OVCAR3 (cell line): ENCODE measurements around the gene GPR25.

DNA sequence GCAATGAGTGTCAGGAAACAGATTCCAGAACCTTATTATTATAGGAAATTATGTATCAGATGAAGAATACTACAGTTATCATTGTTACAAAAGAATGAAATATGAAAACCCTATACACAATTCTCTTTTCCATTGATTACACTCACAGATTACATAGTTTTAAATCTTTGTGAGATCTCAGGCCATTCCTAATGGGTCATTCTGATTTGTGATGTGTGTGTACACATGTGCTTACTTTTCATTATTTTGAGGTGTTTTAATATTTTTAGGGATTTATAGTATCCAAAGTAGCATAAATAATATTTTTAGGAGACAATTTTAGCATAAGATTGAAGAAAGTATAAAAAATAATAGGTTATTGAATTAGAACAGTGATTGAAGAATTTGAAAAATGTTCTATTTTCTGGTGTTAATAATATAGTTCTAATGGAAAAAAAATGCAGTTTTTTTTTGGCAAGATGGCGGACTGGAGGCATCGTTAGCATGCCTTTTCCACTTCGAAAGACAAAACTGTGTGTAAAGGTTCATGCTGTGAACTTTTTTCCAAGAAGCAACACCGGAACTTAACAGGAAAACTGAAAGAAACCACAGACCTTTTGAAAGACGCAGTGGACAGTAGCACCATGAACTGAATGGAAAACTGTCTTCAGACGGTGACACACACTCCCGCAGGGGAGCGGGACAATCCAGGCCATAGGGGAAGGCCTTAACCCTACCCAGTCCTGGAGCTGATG, 54.6 kb downstream of the NEK7 start:
- RRBS: no CpG with 5 or more reads among the region's 8 CpGs

- RRBS: no CpG with 5 or more reads among the region's 11 CpGs
Measured at GRCh38 chr1:198519548-198520416, 20.7 kb downstream of the ATP6V1G3 start.

DNA sequence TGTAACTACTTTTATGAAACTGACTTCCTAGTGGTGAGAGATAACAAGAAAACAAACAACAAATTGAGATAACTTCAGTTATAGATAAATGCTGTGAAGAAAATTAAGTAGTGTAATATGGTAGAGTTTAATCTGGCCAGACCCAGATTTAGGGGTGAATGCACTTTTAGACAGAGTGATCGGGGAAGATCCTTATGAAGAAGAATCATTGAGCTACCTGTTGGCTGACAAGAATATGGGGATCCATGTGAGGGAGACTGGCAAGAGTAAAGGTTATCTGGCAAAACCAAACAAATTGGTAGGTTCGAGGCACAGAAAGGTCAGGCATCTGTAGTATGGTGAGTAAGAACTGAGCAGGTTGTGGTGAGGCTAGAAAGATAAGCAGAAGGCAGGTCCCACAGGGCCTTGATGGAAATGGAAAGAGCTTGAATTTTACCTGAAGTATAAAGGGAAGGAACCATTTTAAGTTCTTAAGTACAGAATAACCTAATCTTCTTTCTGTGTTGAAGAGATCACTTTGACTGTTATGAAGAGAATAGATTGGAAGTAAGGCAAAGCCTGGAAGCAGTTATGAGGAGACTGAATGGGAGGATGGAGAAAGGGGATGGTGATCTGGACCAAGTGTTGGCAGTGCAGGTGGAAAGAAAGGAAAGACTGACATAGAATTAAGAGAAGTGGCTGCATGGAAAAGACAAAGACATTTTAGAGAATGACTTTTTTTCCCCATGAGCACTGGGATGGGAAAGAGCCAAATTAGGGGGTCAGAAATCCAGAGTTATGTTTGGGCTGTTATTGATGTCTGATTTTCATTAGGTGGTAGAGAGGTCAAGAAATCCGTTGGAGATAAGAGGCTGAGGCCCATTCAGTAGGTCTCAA, 11.2 kb downstream of the PTPRC start:
- RRBS: no CpG with 5 or more reads among the region's 3 CpGs

- RRBS: no CpG with 5 or more reads among the region's 4 CpGs
Measured at GRCh38 chr1:198665261-198665738, 26.5 kb downstream of the PTPRC start.

DNA sequence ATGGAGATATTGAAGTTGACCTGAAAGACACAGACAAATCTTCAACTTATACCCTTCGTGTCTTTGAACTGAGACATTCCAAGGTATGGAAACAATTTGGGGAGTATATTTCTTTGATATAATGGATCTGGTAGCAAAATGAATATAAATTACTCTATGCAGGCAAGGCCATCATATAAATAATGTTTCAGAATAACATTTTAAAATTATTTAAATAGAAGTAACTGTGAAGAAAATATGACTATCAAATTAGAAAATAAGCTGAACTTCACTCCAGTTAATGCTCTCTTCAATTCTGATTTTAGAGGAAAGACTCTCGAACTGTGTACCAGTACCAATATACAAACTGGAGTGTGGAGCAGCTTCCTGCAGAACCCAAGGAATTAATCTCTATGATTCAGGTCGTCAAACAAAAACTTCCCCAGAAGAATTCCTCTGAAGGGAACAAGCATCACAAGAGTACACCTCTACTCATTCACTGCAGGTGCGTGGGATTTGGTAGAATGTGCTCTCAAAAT, 113.5 kb downstream of the PTPRC start:
- RRBS: no CpG with 5 or more reads among the region's 4 CpGs

DNA sequence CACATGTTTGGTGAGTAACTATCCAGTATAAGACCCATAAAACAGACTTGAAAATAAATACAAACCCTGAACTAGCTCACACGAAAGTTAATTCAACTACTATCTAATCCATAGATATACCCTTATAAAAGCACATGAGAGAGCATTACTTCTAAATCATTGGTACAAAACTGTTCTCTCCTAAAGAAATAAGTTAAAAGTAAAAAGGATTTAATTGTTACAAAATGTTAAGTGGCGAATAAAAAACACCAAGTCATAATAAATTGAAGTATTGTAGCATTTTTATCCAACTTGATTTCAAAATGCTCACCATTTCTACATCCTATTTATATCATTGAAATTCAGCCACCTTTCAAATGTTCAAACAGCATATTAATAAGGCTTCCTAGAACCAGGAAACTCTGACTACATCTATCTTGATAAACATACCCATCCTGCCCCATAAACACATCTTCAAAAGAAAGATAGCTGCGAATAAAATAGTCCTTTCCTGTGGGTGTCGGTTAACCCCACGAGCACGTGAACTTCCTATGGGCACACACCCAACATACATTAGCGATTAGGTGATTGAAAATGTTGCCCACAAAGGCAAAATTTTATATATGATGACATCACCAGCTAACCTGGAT, 295.8 kb downstream of the PTPRC start:
- RRBS: no CpG with 5 or more reads among the region's 7 CpGs

GRCh38 chr1:198935139-198935903, 296.5 kb downstream of the PTPRC start:
- RRBS: no CpG with 5 or more reads among the region's 10 CpGs

GRCh38 chr1:200035452-200036263, 8.1 kb downstream of the NR5A2 start:
- RRBS: 78% methylated on average over 15 of the region's 48 CpGs

GRCh38 chr1:200041128-200041999, 13.9 kb downstream of the NR5A2 start:
- RRBS: no CpG with 5 or more reads among the region's 39 CpGs

DNA sequence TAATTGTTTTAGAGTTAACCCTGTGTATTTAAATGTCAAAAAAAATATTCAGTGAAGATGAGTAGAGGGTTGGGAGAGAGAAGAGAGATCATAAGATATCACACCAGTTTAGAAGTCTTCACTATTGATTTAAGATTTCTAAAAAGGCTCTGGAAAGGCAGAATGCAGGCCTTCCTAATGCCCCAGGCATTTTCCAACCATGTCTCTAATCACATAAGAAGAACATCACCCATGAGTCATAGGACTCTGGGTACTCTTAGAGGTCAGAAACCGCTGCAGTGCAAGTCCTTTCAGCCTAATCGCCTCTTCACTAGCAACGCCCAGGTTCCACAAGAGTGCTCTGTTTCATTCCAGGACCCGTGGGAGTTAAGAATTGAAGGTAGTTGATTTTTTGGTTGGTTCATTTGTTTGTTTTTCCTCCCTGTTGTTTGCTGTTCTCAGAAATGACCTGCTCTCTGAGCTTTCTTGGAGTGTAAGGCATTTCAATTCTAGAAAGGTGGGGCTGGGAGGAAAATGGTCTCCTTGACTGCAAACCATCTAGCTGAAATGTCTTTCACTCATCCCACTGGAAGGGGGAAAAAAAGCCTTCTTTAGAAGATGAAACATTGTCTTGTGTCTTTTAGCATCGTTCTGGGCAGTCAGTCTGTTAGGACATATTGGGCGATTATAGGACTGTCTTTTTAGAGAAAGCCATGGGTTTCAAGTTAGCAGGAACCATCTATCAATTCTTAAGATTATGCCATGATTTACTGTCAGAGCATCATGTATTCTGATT, 123.3 kb downstream of the NR5A2 start:
- RRBS: no CpG with 5 or more reads among the region's 6 CpGs

- RRBS: no CpG with 5 or more reads among the region's 5 CpGs
Measured at GRCh38 chr1:200184048-200184598, 156.6 kb downstream of the NR5A2 start.

- RRBS: no CpG with 5 or more reads among the region's 2 CpGs
Measured at GRCh38 chr1:200364020-200364926, 45.6 kb downstream of the ZNF281 start.

- RRBS: no CpG with 5 or more reads among the region's 2 CpGs
Measured at GRCh38 chr1:200401205-200401668, 8.6 kb downstream of the ZNF281 start.

DNA sequence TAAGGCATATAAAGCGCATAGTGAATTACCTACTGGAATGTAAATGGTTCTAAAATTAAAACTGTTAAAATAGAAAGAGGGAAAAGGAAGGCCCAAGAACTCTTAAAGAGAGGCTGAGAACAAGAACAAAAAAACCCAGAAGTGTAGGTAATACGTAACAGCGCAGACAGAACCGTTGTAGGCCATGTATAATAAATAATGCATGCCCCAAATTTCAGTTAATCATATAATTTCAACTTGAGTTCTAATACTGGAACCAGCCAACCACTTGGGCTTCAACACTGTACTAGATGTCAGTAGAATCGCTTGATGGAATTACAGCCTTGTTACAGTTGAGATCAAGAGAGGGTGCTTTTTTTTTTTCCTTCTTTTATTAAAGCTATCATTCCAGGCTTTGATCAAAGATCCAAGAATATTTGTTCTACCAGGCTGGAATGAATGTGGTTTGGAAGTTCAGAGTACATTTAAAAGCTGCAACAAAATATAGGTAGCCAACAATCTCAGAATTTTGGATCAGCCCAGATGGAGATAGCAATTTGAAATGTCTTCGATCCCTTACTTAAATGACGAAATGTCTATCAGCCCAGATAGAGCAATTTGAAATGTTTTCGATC, 3.8 kb downstream of the ZNF281 start:
- RRBS: no CpG with 5 or more reads among the region's 8 CpGs

DNA sequence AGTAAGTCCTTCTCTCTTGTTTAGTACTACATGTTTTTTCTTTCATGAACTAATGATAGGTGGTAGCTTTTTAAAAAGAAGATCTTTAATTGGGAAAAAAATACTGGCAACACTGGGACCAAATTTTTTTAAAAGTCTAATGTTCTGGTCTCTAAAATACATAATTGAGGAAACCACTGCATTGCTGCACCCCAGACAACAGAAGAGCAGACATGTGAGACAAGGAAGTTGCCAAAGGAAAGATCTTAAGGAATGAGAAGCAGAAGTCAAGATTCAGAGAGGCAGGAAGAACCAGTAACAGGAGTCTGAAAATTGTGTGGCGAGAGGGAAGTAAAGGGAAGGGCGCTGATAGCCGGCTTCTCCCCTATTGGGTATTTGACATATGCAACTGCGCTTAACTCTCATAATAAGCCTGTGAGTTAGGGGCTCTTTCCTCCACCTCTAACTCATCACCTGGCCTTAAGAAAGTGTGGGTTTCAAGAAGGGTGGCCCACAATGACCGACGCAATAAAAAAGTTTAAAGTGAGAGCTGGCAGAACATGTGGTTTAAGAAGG, 21.9 kb upstream of the KIF14 start:
- RRBS: no CpG with 5 or more reads among the region's 6 CpGs

GRCh38 chr1:200674705-200675276, 5.1 kb upstream of the DDX59 start:
- RRBS: no CpG with 5 or more reads among the region's 4 CpGs

DNA sequence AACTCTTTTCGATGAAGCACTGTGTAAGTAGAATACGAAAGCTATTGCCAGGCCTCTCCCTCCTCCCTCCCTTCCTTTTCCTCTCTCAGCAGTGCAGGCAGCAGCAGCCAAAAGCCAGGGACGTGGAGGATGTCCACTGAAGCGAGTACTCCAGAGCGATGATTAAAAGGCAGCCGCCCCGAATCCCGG, 219 bp upstream of the CAMSAP2 start:
- RRBS: 8% methylated on average over 1 of the region's 8 CpGs

GRCh38 chr1:200872564-200873219, at the start of gene GPR25:
GPR25 (plus strand) TSS chr1:200872981.
- RRBS: 72% methylated on average over 4 of the region's 30 CpGs

- RRBS: 96% methylated on average over 4 of the region's 33 CpGs
Measured at GRCh38 chr1:201000424-201000963, 23.0 kb downstream of the KIF21B start.

DNA sequence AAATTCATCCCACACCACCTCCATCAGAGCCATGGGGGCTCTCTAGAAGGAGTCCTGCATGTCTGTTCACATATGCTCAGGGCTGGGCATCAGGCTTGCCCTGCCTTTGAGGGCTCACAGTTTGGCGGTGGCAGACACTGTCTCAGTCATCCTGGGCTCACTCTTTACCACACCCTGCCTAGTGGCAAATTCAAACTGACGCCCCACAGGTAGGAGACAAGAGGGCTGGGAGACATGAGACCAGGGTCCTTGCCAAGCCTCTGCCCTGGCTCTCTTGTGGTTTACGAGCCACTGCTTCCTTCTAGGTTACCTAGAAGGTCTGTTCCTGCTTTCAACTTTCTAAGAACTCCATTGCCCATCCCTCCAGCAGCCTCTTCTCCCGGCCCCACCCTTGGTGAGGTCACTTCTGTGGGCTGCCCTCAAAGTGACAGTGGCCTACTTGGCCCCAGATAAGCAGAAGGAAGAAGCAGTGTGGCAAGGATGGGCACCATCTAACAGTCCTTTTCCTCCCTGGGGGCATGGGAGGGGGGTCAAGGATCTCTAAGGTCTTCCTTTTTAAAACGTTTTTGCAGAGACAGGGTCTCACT, 10.4 kb downstream of the KIF21B start:
- RRBS: no CpG with 5 or more reads among the region's 5 CpGs